HTERT-HM (cell line): ENCODE data around the gene H2AL3.

DNA sequence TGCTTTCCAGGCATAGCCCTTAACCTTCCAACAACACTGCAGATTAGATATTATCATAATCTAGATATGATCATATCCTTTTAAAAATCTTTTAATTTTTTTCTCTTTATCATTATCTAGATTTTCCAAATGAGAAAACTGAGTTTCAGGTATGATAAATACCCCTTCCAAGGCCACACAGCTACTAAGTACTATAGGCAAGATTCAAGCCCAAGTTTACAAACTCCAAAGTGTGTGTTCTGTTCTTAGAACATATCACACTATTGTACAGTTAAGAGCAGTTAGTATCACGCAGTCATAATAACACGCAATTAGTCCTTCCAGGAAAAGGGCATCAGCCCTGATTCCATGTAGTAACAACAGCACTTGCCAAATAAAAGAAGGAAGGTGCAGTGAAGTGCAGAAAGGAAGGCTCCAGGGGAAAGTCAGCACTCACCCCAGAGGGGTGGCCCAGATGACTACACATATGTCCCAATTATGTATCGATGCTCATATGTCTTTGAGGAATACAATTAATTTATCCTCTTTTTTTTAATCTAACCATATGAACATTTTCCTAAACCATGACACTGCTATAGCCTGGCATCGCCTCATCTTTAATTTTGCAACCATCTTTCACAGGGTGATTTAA is 4.5 kb downstream of the TASL start:
- RRBS, result no CpG with 5 or more reads among the region's 4 CpGs

GRCh38 chrX:30843552-30844246 is 45.4 kb downstream of the TAB3 start:
- RRBS, result no CpG with 5 or more reads among the region's 4 CpGs

DNA sequence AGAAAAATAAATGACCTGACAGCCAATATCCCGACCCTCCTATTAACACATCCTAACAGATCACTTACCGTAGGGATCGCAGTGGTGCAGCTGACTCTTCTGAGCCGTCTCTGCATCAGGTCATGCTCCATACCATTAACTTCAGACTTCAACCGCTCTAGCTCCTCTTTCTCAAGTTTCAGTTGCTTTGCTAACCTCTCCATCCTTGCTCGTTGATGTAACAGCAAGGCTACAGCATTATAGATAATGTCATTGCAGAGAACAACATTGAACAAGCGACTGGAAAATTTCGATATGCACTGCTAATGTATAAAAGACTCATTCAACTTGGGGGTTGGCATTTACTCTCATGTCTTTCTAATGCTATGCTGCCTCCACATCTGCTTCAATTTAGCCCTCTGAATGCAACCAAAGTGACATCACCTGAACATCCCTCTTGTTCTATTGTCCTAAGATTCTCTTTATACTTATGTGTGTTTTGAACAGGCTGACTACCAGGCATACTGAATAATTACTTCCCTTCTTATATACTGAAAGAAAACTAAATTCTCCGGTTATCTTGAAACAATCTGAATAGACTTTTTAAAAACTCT is 36.2 kb downstream of the TAB3 start:
- RRBS, result no CpG with 5 or more reads among the region's 9 CpGs

DNA sequence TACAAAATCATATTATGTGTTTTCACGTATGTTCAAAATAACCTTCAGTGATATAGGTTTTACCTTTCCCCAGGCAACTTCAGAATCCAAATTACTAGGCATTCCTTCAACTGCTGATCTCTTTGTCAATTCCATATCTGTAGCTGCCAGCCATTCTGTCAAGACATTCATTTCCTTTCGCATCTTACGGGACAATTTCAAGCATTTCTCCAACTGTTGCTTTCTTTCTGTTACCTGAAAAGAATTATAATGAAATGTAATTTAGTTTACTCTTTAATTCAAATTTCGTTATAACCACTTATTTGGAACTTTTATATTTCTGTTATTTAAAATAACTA is 830.9 kb downstream of the DMD start:
- RRBS, result no CpG with 5 or more reads among the region's 4 CpGs

GRCh38 chrX:36375129-36375367 is 455.5 kb downstream of the CFAP47 start:
- RRBS, result no CpG with 5 or more reads among the region's 7 CpGs

GRCh38 chrX:36626894-36627418 is 381.2 kb upstream of the FAM47C start:
- RRBS, result no CpG with 5 or more reads among the region's 2 CpGs

DNA sequence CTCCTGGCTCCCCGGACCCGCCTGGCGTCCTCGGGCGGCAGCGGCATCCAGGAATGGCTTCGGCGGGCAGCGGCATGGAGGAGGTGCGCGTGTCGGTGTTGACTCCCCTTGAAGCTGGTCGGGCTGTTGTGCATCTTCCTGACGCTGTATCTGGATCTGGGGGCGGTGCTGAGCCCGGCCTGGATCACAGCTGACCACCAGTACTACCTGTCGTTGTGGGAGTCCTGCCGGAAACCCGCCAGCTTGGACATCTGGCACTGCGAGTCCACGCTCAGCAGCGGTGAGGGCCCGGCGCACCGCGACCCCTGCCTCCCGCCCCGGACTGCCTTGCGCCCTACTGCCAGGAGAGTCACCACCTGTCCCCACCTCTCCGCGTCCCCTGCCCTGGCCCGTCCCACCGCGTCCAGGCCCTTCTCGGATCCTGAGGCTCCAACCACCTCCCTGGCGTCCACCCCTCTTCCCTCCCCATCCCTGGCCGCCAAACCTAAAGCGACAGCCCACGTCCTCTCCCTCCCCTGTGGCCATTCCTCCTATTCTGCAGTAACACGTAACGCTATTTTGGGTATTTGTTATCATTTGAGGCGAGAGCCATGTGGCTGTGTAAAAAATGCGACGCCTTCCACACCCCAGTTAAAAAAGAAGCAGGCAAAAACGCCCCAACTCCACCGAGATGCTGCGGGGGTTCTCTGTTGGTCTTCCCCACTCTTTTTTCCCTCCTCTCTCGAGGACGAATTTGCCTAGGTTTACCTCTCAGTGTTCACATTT is 50.1 kb upstream of the FAM47C start:
- RRBS, result 29% methylated on average over 4 of the region's 49 CpGs

DNA sequence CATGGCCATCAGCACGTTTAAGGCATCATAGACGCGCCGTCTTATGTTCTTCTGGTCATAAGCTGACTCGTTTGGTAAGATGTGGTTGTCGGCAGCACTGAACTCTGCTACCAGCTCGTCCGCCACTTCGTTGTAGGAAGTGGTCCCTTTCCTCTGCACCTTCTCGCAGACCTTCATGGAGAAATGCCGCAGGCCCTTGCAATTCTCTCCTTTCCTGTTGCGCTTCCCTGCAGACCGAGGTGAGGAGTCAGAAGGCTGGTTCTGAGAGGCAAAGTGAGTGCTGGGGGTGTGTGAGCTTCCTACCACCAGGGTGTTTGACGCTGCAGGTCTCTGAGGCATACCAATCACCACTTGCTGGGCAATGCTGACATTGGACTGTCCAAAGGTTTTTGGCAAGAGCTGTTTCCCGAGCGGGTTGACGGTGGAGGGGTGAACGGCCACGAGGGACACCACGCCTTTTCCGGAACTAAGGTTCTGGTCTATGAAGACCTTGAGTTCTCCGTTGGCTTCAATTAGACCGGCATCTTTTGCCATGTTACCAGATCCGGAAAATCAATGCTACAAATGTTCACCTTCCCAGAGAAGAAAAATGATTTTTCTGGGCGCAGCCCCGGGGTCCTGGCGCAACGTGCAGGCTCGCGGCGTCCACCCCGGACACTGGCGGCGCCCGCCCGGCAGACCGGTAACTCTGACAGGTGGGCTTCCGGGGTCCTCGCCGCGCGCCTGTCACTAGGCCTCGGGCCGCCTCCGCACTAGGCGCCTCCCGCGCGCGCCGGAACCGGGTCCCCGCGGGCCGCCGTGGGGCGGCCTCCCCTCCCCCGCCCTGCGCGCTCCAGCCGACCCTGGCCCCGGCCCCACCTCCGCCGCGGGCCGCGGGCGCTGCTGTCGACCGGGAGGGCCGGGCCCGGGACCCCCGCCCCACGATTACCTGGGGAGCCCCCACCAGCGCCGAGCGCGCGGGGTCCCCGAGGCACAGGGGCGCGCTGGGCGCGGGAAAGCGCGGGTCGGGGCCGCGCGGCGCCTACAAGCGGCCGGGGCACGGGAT is 45.0 kb upstream of the FAM47C start:
- RRBS, result 19% methylated on average over 23 of the region's 94 CpGs

DNA sequence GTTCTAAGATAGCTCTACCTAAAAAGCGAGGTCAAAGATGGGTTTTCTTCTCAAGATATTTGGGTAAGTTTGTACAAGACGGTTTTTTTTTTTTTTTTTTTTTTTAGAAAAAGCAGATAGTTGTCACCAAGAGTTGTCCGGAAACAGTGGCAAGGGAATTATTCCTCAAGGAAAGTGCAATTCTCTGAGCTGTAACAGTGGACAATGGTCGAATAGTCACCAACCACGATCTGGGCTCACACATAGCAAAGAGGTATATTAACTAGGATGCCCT is 650 bp upstream of the PRRG1 start:
- RRBS, result no CpG with 5 or more reads among the region's 5 CpGs

DNA sequence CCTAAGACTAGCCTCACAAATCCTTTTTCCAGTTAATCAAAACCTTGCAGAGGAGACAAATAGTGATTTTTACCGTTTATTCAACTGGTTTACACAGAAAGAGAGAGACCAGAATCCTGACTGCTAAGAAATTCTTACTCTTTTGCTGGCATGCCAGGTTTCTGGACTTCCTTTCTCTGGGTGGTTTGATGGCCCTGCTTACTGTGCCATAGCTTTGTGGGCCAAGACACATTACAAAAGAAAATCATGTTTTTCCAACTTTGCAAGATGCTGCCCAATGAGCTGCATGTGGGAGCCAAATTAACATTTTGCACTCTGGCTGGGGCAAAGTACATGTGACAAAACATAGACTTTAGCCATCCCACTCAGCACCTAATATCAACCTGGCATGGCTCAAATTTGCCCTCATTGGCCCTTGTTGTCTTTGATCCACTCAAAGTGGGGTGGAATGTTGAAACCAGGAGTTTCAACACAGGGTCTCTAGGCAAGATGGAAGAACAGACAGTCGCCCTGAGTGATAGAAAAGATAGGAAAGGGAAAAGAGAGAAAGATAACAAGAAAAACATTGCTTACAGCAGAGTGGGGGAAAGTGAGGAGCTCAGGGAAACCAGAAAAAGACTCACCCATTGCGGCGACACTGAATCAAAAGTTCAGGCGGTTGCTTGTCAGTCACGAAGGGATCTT is 40.0 kb upstream of the DYNLT3 start:
- RRBS, result no CpG with 5 or more reads among the region's 6 CpGs

DNA sequence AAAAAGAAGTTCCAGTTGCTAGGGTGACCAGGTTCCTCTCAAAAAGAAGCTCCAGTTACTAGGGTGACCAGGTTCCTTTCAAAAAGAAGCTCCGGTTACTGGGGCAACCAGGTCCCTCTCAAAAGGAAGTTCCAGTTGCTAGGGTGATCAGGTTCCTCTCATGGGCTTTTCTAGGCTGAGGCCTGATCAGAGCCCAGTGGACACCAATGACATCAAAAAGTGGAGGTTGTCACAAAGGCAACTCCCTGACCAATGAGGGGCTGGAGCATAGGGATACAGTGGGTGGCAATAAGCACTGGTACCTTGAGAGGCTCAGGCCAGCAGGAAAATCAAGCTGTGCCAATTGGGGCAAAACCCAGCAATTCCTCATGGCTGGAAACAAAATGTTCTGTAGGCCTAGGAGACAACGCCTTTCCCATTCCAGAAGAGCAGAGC is at the start of gene H2AL3:
H2AL3 (plus strand) TSS at position 297 of the 435 bp plus-strand sequence.
- RRBS, result no CpG with 5 or more reads among the region's 2 CpGs

GRCh38 chrX:37994411-37994882 is 375 bp downstream of the H2AL3 start:
- RRBS, result no CpG with 5 or more reads among the region's 7 CpGs

- RRBS, result 21% methylated on average over 4 of the region's 15 CpGs
Measured at GRCh38 chrX:38770043-38770699, 31.1 kb upstream of the MID1IP1 start.

DNA sequence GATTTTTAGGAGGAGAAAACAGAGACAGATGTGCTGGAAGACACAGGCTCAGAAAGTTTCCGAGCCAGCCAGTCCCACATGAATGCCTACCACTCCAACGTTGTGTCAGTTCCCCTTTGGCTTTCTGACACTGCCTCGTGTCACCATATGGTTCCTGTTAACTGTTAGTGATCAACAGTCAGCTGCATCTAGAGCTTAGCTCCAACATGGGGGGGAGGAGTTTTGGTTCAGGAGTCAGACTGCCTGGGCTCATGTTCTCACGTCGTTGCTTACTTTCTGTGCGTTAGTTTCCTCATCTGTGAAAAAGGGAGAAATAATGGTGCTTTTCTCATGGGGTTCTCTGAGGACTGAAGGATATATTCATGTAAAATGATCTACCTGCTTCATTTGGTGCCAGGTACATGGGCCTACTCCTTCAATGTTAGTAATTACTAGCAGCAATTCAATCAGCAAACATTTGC is 343.8 kb downstream of the MID1IP1 start:
- RRBS, result no CpG with 5 or more reads among the region's 6 CpGs

DNA sequence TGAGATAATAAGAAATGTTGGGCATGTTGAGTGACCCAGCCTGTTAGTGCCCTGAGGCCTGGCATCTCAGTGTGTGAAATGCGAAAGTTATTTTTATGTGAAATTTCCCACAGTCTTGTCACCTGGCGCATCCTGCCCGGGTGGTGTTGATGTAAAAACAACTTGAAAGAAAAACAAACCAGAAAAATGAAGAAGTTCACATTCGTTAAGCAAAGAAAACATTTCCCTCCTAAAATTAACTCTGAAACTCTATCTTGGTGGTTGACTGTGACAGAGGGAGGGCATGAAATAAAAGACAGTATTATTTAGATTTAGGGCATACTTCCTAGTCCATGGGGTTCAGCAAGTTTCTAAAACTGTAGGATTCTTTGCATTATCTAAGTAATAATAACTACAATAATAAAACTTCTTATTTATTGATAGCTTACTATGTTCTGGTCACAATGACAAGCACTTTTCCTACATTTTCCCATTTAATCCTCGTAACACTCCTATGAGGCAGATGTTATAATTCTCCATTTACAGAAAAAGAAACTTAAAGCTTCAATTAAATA is 495.4 kb downstream of the MID1IP1 start:
- RRBS, result no CpG with 5 or more reads among the region's 5 CpGs

DNA sequence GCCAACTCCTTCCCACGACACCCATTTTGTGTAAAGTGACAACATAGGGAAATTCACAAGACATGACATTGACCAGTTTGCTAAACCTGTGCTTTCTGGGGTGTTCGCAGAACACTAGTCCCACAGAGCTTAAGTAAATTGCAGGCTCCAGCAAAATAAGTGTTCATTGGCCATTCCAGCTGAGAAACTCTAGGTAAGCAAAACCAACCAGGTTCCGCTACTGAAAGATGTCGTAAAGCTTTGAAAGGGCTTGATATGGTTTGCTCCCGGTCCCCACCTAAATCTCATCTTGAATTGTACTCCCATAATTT is 563.7 kb downstream of the BCOR start:
- RRBS, result no CpG with 5 or more reads among the region's 5 CpGs

DNA sequence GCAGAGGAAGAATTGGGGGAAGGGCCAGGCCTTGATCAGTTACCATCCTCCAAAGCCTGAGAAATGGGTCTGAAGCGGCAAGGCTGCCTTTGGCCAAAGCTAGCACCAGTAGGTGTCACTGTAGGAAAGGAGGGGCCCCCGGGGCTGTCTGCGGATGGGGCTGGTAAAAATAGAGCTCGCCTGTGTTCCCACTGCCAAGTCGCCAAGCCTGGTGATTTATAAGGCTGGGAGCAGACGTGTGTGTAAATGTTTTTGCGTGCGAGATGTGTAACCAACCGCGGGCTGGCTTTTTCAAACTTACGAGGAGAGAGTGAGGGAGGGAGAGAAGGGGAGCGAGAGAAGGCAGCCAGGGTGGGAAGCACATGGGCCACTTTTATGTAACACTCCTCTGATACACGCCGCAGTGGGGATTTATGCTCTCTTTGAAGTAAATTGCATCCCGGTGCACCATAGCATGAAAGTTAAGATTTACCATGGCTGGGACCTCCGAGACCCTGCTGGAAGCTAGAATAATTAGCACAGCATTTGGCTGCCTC is 366.9 kb downstream of the BCOR start:
- RRBS, result no CpG with 5 or more reads among the region's 16 CpGs

- RRBS, result no CpG with 5 or more reads among the region's 26 CpGs
Measured at GRCh38 chrX:39771789-39773030, 325.5 kb downstream of the BCOR start.

DNA sequence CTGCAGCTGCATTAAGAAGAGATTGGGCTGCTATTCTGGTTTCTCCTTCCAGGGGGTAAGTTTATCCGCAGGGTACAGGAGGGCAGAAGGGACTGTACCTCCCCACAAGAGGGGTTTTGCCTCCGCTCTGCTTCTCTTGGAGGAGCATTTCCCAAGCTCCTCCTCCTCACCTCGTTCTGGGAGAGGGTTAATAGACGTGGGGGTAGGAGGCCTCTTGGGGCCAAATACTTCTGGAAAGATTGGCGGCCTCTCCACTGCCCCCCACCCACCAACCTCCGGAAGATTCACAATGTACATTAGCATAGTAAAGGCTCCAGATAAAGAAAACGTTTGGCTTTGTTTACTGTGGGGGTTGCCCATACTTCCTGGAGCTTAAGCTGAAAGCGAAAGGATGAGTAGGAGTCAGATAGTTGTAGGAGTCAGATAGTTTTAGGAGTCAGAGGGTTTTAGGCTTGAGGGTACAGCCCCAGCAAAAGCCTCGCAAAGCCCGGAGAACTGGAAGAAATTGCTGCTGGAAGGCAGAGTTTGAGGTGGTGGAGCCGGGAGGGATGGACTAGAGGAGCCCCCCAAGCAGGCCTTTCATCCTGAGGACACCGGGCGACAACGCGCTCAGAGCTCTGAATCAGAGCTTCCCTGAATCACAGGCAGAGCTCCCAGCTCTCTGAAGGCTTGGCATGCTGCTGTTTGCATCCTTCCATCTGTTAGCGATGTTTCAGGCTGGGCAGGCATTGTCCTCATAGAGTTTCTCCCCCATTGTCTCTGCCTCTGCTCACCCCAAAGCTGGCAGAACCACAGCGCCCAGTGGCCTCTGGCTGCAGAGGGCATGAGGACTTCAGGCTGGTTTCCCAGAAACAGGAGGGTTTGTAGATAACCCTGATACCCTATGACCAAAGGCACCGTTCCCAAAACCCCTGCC is 280.8 kb downstream of the BCOR start:
- RRBS, result 3% methylated on average over 3 of the region's 18 CpGs

DNA sequence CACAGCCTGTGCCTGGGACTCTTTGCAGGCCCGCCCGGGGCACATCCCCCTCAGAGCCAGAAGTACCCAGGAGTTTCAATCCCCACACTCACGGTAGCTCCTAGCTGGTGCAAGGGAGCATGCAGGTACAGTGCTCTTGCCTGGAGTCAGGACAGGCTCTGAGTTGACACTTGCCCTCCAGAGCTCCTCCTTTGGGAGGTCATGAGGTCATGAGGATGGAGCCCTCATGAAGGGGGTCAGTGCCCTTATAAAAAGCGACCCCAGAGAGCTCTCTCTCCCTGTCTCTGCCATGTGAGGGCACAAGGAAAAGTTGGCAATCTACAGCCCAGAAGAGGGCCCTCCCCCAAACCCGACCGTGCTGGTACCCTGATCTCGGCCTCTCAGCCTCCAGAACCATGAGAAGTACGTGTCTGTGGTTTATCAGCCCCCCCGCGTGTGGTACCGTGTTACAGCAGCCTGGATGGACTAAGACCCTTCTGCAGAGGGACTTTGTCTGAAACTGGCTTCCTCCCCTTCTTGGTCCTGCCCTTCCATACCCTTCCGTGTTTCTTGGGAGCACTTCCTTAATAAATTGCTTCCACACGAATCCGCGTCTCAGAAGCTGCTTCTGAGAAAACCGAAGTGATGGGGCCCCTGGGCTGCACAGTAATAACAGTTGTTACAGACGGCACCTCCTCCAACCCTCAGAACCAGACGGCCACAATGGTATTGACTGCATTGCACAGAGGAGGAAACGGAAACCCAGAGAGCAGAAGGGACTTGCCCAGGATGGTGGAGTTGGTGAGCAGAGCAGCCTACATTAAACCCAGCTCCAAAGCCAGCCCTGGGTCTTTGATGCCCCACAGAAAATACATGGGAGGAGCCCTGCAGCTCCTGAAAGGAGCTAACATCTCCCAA is 242.9 kb downstream of the BCOR start:
- RRBS, result no CpG with 5 or more reads among the region's 19 CpGs